Trachea (tissue), 1 donor: ENCODE measurements around the gene ADAMTSL2.

- PRO-cap = no peak
Observed at GRCh38 chr9:133356781-133357094, 388 bp downstream of the SURF2 start.

DNA sequence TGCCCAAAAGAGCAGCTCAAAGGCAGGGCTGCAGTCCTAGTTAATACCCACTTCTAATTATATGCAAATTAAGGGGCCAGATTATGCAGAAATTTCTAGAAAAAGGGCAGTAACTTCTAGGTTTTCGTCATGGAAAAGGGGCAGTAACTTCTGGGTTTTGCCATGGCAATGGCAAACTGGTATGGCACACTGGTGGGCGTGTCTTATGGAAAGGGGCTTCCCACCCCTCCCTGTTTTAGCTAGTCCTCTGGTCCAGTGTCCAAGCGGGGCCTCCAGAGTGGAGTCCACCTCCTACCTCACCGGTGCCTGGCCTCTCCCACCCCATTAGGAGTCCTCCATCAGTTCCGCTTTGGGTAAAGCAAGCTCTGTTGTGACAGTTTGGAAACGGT is 5.6 kb downstream of the ADAMTS13 start:
- PRO-cap = no peak

DNA sequence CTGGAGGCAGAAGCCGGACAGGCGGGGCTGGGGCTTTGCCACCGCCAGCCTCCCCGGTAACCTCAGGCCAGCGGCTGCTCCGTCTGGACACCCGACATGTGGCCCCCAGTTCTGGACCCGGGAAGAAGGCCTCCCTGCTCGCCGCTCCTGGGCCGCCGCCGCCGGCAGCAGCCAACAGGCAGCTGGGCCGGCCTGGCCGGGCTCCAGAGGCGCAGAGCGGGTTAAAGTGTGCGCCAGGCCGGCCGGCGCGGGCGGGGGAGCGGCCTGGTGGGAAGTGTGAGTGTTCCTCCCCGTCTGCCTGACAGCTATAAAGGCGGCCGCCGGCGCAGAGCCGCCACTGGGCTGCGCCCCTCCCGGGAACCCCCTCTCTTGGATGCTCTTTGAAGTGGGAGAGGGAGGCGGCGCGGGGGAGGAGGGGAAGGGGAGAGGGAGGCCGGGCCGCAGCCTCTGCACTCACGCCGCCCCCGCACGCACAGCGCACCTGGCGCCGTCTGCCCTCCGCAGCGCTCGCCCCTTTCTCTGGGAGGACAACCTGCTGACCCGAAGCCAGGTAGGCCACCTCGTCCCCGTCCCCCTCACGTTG is at the start of gene ADAMTSL2:
Gene ADAMTSL2 (plus strand): TSS at position 337 of the 583 bp plus-strand sequence.
- PRO-cap = unidirectional peak, minus-strand start at position 300 of the sequence

DNA sequence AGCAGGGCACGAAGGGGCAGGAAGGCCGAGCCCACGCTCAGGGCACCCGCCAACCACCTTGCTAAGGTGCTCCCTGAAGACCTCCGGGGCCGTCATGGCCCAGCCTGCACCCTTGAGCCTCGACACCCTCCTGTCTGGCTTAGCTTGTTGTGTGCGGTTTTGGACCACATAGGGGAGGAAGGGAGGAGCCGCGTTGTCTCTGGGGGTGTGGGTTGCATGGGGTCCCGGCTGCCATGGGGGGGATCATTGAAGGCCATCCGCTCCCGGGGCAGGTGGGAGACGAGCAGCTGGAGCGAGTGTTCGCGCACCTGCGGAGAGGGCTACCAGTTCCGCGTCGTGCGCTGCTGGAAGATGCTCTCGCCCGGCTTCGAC is 33.5 kb downstream of the ADAMTSL2 start:
- PRO-cap = no peak

- PRO-cap = no peak
Observed at GRCh38 chr9:133581291-133582434, 27.5 kb downstream of the FAM163B start.

- PRO-cap = no peak
Observed at GRCh38 chr9:133658046-133658561, 21.9 kb downstream of the DBH start.

DNA sequence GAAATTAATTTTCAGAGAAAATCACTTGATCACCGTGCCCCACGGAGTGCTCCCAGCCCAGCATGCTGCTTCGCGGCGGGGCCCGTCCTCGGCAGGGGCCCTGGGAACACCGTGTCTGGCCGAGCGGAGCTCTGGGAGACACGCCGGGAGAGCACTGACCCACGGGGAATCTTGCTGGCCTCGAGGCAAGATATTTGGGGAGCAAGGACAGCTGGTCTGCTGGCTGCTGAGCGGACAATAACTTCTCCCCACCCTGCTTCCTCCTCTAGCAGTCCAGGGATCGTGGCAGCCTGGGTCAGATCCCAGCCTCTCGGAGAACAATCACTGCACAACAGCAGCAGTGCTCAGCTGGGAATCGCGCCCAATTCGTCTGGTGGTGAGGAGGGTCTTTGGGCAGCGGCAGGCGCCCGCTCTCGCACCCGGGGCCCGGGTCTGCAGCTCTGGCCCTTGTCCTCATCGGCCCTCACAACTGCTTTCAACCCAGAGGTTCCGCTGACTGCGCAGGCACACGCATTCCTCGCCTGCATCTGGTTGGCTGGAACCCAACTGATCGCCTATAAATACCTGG is 43.4 kb downstream of the DBH start:
- PRO-cap = no peak

GRCh38 chr9:133683406-133684520 is 47.6 kb downstream of the DBH start:
- PRO-cap = no peak

GRCh38 chr9:133703450-133704061 is 34.6 kb downstream of the SARDH start:
- PRO-cap = no peak

DNA sequence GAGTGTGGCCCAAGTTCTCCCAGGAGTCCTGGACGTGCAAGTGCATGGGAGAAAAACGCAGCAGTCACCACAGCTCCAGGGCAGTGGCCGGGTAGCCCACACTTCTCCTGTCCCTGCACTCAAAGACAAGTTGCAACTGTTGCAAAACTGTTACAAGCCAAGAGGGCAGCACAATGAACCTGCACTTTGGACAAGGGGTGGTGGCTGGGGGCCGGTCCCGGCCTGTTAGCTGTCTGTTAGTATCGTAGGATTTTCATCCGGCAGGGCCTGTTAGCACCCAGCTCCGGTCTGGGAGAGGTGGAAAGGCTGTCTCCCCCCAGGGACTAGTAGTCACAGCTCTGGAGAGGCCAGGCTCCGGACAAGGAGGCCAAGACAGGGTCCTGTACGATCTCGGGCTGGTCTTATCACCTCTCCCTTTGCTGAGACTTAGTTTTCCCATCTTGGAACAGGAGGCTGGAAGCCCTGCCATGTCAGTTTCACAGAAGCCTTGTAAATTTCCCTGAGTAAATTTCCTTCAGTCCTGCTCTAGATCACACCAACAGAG is 1.7 kb upstream of the SARDH start:
- PRO-cap = no peak

GRCh38 chr9:133785345-133786127 is 47.4 kb upstream of the SARDH start:
- PRO-cap = no peak

DNA sequence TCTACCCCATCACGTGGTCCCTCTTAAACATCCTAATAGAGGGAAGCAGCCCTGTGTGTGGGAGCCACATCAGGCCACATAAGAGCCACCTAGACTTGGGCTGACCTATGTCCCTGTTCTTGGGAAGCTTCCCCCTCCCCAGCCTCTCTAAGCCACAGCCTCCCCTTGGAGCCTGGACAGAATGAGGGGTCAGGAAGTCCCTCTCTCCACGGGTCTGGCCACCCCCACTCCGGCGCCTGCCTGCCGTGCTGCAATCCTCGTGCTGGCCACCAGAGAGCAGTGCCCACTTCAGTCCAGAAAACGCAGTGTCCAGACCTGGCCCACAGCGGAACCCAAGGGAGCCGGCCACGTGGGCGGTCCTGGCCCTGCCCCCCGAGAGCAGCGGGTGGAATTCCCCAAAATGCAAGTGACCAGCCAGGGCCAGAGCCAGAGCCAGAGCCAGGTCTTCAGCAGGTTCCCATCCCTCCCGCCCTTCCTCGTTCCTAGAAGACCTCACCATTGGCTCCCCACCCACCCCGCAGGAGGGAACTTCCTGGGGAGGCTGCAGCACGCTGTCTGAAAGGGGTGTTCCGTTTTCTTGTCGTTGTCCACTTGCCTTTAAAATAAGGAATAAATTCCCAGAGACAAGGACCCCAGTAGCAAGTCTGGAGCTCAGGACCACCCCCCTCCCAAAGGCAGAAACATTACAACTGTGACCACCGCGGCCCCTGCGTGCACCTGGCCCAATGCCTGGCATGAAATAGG is 54.9 kb upstream of the SARDH start:
- PRO-cap = no peak

DNA sequence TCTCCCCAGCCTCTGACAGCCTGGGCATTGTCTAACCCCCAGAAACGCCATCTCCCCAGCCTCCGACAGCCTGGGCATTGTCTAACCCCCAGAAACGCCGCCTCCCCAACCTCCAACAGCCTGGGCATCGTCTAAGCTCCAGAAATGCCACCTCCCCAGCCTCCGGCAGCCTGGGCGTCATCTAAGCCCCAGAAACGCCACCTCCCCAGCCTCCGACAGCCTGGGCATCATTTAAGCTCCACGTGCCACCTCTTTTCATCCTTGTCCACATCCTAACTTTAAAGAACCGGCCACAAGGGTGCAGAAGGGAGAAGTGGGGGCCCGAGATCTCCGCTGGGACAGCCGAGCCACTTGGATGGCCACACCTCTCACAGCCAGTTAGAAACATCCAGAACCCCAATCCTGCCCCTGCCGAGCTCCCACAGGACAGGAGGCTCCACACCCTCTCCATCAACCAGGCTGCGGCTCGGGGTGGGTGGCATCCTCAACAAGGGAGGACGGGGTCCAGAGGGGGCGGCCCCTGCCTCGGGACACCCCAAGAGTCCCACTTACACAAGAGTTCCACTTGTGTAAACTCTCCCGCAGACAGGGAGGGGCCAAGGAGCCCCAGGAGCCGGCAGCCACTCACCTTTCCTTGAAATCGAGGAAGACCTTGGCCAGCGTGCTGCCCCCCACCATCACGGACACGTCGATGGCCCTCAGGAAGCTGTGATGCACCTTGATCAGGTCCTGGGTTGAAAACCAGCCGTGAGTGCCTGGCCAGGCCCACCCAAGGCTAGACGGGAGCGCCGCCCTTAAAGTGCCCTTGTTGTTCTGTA is 67.5 kb upstream of the SARDH start:
- PRO-cap = no peak

DNA sequence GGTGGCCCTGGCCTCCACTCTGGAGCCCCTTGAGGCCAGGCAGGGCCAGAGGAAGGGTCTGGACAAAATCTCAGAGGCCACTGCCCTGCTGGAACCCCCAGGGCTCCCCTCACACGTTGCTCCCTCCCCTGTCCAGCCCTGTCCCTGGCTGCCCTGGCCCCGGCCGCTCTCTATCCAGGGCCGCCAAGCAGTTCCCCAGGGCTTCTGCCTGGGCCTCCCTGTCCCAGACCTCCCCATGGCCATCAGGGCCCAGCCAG is 108.2 kb upstream of the SARDH start:
- PRO-cap = no peak

GRCh38 chr9:133862369-133863236 is 124.5 kb upstream of the SARDH start:
- PRO-cap = no peak

DNA sequence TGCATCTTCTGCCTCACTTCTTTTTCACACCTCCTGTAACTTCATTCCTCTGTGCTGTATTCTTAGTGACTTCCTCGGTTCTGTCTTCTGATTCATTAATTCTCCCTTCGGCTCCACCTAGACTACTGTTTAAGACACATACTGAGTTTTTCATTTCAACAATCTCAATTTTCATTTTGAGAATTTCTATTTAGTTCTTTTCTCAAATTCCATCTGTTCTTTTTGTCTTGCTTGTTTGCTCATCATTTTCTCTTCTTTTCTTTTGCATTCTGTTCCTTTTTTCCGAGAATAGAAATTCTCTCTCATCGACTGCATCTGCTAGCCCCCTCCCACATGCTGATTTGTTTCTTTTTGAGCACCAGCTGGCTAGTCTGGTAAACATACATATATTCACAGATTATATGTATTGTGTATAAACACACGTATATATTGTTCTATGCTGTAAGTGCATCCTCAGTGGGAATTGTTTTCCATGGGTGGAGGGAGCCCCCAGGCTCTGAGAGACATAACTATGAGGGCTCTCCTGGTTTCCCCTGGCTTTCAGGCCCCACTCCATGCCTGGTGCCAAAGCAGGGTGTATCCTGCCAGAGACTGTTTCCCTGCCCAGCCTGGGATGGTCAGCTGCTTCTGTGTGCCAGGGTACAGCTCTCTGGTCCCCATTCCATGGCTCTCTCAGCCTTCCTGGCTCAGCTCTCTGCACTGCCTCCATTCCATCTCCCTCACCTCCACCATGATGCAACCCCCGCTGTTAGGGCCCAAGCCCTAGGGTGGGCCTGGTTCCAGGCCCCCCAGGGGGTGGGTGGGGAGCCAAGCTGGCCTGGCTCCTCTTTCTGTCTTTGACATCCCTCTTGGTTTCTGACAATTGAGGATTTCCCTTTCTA is 126.5 kb downstream of the VAV2 start:
- PRO-cap = no peak

DNA sequence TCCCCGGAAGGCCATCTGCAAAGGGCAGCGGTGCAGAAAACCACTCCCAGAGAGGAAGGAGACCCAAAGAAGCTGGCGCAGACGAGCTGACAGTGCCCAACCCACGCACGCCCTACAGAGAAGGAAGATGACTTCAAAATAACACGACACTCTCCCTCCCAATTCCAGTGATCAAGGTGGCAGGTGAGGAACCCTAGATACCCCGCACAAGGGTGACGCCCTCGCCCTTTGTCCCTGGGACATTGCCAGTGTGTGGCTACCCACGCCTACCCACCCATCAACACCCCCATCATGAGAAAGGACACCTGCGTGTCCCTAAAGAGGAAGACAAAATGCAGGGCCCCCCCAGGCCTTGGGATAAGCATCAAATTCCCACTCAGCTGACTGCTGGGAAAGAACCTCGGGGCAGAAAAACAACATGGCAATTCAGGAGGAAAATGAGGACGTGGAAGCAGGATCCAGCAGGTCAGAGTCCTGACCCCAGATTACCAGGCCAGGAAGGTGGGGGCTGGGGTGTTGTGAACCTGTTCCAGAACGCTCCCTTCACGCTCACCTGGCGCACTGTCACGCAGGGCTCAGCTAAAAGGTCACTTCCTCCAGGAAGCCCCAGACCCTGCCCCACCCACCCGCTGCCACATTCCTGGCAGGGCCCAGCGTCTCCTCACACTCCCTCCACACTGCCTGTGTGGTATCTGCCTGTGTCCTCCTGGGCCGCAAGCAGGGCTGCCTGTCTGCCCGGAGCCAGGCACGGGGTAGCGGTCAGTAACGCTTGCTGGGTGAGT is 18.4 kb downstream of the VAV2 start:
- PRO-cap = no peak

DNA sequence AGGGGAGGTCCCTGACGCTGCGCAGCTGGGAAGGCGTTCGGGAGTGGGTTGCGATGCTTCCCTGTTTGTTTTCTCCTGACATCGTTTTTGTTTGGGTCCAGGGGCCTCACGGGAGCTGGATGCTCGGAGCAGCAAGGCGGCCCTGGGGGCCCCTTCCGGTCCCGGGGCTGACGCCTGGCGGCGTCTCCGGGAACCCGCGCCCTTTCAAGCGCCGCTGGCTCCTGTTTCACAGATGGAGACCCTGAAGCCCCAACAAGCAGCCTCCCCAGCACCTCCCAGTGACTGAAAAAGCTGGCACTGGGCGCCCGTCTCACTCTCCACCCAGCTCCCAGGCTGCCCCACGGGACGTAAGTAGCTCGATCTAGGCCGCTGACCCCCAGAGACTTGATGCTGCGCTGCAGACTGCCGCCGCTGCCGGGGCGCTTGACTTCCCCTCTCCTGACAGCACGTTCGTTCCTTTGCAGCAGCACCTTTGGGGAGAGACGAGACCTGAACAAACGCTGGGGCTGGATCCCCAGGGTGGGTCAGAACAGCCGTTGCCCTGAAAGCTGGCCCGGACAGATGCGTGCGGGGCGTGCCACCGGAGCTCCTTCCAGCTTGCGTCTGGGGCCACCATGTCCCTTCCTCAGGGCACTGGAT is 582 bp downstream of the BRD3OS start:
- PRO-cap = no peak

DNA sequence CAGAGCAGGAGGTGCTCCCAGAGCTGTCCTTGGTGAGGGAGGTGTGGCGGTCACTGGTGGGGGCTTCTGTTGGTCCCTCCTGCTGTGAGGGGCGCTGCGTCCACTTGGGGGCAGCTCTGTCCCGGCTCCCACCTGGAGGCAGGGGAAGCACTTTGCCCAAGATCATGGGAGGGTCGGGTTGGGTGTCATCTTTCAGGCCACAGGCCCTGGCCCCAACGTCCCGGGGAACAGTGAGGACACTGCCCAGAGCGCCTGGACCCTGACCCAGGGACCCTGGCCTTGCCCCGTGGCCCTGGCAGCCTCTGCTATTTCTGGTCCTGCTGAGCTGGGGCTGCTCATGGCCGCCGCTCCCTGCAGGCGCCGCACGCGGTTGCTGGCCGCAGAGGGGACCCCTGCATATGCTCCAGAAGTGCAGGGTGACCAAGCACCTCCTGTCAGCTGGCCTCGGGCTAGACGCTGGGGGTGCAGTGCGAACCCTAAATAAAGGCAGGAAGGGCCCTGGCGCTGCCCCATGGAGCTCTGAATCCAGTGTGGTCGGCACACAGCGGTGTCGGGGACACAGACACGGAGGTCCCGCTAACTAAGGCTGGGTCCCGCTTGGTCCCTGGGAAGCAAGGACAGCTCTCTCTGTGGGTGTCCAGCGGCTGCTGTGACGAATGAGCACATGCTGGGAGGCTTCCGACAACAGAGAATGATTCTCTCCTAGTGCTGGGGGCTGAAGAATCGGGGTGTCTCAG is 40.2 kb downstream of the WDR5 start:
- PRO-cap = no peak

- PRO-cap = no peak
Observed at GRCh38 chr9:134181800-134182061, 45.8 kb downstream of the WDR5 start.